Right ventricle myocardium (tissue), 1 donor: Measurements from ENCODE around the genes RAB3IL1, FTH1 and SCGB1D2.

- PRO-cap, 2 experiments: no peak in any of the 2 experiments
Measured at GRCh38 chr11:61834304-61834988, 6.3 kb downstream of the FADS2 start.

GRCh38 chr11:61842140-61842684, 14.1 kb downstream of the FADS2 start:
- PRO-cap, 2 experiments: peak in 2 of 2 experiments; most common plus-strand start chr11:61842303 (in 2); most common minus-strand start chr11:61842208 (in 2)

GRCh38 chr11:61861469-61862278, 29.7 kb downstream of the FADS3 start:
- PRO-cap, 2 experiments: no peak in any of the 2 experiments

DNA sequence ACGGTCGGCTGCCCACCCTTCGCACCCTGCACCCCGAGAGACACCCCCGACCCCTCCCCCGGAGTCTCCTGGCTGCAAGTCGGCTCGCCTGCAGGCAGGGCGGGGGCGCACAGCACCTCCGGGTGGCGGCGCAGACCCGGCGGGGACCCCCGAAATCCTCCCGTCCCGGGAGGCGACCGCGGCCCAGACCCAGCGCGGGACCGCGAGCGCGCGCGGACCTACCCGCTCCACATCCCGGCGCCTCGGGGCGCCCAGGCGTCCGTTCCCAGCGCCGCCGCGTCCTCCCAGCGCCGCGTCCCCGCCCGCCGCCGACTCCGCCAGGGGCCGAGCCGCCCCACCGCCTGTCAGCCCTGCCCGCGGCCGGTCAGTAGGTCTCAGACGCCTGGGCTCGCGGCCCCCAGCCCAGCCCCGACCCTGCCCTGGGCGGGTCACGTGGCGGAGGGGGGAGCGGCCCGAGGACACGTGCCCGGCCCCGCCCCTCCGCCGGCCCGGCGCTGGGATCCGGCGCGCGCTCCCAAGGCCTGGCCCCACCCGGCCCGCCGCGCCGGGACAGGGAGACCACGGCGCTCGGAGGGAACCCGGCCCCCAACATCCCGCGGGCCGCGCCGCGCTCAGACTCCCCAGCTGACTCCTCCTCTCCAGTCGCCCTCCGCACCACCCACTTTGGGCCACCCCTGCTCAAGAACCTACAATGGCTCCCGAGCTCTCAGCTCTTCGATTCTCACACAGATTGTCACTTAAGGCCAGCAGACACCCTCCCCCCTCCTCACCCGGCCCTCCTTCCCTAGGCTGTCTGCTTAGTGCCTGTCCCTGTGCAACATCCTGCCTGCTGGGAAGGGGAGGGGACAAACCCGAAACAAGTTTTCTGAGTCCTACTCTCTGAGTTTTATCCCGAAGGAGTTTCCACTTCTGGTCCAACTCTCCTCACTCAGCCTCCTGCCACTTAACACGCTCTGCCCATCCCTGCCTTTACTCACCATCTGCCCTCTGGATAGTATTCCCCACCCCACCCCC, at the start of gene RAB3IL1:
TSS of gene RAB3IL1 (minus strand) at position 432 of the 1,014 bp plus-strand sequence.
- PRO-cap, 2 experiments: peak in 2 of 2 experiments; most common plus-strand start position 530 of the sequence (in 2); most common minus-strand start position 362 of the sequence (in 1)

DNA sequence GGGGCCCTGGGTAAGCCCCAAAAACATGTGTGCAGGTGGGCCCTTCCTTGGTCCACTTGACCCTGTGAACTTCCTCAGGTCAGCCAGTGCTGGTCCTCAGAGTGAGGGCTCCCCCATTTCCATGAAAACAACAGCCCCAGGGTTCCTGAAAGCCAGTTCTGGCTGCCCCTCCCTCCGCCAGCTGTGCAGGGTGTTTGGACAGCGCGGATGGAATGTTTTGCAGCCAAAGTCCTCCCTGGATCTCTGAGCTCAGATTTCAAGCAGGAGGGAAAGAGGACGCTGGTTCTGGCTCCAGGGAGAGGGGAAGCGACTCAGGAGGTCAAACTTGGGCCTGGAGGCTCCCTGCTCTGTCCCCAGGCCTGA, 6.2 kb upstream of the RAB3IL1 start:
- PRO-cap, 2 experiments: peak in 2 of 2 experiments; most common plus-strand start position 252 of the sequence (in 2); most common minus-strand start position 123 of the sequence (in 1)

DNA sequence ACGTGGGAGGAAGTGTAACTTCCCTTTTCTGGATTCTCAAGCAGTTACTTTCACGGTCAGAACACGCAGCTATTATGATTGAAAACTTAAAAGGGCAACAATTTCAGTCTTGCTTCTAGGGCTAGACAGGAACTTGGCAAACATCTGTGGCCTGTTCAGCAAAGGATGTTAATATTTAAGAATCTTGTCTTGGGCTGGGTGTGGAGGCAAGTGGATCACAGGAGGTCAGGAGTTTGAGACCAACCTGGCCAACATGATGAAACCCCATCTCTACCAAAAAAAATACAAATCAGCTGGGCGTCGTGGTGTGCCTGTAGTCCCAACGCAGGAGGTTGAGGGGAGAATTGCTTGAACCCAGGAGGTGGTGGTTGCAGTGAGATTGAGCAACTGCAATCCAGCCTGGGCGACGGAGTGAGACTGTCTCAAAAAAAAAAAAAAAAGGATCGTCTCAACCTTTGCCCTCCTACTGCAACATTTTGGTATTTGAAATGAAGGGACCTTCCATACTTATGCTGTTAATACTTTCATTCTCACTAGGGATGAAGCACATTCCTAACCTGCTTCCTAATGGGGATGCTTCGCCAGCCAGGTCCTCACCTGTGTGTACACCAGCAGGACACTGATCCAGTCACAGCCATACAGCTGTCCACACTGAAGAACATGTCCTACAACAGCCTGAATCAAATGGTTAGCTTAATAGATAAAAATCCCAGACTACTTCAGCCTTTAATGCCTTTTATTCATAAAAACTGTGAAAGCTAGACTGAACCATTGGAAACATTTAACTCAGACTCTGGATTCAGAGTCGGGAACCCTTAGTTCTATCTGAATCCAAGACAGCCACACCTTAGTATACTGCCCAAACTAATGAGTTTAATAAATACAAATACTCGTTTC, 3.6 kb downstream of the FTH1 start:
- PRO-cap, 2 experiments: peak in 1 of 2 experiments; most common minus-strand start position 331 of the sequence (in 1)

- PRO-cap, 2 experiments: no peak in any of the 2 experiments
Measured at GRCh38 chr11:61966433-61966607, 1.1 kb downstream of the FTH1 start.

DNA sequence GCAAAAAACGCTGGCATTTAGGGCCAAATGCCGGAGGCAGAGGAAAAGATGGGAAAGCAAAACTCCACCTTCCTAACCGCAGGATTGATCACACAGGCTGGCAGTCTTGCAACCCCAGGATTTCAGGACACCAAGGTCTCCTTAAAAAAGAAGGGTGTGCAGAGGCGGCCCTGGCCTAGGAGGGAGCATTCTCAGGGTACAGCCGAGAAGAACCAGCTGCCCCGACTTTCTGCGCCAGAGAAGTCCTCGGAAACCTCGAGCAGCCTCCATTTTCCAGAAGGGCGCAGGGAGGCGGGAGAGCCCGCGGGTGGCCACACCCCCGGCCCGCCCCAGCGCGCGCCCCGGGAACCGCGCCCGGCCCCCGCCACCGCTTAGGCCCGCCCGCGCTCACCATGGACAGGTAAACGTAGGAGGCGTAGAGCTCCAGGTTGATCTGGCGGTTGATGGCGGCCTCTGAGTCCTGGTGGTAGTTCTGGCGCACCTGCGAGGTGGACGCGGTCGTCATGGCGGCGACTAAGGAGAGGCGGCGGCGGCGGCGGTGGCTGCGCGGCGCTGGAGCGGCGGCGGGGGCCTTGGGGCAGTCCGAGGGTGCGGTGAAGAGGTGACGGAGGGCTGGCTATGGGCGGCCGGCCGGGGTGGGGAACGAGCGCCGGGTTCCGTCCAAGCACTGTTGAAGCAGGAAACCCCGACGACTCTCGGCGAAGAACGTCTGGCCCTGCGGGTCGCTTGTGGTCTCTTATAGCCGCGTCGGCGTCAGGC, at the start of gene FTH1:
TSS of gene FTH1 (minus strand) at position 714 of the 759 bp plus-strand sequence.
- PRO-cap, 2 experiments: peak in 2 of 2 experiments; most common plus-strand start position 374 of the sequence (in 2); most common minus-strand start position 283 of the sequence (in 2)

DNA sequence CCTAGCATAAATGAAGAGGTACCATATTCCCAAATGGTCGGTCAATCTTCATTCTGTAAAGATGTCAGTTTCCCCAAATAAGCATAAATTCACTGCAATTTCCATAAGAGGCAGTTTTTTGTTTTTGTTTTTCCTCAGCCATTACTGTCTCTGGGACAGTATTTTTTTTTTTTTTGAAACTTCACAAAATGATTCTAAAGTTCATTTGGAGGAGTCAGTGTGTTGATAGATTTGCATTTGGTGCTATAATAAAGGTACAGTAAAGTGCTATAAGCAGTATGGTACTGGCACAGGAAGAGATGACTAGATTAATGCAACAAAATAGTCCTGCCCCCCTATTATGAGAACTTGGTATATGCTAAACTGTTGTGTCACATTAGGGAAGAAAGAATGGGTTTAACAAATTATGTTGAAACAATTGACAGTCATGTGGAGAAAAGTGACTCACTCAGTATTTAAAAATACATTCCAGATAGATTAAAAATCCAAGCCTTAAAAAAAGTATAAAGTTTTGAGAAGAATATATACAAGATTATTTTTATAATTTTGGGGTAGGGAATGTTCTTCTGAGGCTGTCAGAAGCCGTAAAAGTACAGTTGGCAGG, 2.6 kb upstream of the FTH1 start:
- PRO-cap, 2 experiments: no peak in any of the 2 experiments

DNA sequence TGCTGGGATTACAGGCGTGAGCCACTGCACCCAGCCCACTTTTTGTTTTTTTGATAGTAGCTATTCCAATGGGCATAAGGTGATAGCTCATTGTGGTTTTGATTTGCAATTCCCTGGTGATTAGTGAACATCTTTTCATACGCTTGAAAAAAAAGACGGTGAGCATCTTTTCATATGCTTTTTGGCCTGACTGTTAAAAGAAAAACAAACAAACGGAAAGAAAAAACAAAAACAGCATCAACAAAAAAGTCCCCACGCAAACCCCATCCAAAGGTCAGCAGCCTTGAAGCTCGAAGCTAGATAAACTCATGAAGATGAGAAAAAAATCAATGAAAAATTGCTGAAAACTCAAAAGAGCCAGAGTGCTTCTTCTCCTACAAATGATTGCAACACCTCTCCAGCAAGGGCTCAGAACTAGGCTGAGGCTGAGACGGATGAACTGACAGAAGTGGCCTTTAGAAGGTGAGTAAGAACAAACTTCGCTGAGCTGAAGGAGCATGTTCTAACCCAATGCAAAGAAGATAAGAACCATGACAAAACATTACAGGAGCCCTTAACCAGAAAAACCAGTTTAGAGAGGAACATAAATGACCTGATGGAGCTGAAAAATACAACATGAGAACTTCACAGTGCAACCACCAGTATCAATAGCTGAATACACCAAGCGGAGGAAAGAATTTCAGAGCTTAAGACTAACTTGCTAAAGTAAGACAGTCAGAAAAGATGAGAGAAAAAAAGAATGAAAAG, 18.4 kb upstream of the FTH1 start:
- PRO-cap, 2 experiments: no peak in any of the 2 experiments

GRCh38 chr11:62140751-62141500, 17.1 kb downstream of the INCENP start:
- PRO-cap, 2 experiments: no peak in any of the 2 experiments

DNA sequence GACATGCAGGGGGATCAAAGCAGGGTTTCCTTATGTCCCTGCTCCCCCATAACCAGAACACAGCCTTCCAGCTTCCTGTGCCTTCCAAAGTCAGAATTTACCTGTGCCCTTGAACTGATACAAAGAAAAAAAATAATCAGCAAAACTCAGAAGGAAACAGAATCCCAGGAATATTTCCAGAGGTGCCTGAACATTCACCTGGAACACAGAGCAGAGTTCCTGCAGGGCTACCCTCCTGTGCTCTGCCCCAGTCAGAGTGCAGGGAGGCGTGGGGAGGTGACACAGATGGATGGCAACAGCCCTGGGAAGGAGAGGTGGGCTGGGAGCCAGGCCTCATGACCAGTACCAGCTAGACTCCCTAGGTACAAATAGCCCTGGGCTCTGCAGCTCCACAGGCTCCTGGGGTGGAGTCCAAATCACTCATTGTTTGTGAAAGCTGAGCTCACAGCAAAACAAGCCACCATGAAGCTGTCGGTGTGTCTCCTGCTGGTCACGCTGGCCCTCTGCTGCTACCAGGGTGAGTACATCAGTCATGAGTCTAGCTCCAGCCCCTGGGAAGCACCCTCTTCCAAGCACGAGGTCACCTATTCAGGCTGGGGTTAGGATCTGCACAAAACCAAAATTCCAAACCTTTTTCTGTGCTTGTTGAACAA, at the start of gene SCGB1D2:
TSS of gene SCGB1D2 (plus strand) at position 394 of the 653 bp plus-strand sequence.
- PRO-cap, 2 experiments: no peak in any of the 2 experiments

- PRO-cap, 2 experiments: no peak in any of the 2 experiments
Measured at GRCh38 chr11:62360574-62361040, 23.4 kb downstream of the ASRGL1 start.

DNA sequence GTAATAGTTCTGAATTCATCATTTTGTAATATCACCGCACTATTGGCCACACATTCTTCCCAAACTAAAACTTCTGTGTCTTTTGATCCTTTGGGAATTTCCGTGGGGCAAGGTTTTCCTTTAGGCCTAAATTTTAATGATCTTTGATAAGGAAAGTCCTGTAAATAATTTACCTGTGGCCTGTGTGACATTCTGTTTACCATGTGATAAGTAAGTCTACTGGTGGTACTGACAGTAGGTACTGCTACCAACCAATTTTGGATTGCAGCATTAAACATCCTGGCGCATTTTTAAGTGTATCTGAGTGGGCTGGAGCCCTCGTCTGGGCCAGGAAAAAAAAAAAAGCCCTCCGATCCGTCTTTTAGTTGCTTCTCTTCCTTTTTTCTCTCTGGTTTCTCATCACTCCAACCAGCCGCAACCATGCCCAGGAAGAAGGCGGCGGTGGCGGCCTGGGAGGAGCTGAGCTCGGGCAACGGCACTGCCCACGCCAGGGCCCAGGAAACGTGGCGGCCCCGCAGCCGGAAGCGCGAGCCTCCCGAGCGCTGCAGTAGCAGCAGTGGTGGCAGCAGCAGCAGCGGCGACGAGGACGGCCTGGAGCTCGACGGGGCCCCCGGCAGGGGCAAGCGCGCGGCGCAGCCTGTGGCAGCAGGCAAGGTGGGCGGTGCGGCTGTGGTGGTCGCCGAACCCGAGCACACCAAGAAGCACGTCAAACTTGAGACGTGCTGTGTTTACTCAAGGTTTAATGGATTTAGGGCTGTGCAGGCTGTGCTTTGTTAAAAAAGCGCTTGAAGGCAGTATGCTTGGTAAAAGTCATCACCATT, 33.7 kb downstream of the ASRGL1 start:
- PRO-cap, 2 experiments: no peak in any of the 2 experiments

- PRO-cap, 2 experiments: no peak in any of the 2 experiments
Measured at GRCh38 chr11:62399067-62399492, 19.8 kb upstream of the SCGB1A1 start.

DNA sequence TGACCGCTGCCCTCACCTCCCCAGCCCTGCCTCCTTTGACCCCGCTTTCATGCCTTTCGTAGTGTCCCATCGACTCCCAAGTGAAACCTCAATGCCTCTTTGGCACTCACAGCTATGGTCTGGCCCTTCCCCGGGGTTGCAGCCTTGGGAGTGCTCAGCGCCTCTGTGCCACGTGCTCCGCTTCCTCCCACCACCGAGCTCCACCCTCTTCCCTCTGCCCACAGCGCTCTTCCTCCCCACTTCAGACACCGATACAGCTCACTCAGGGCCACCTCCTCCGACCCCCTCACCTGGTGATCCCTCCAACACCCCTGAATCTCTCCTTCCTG, 16.6 kb upstream of the SCGB1A1 start:
- PRO-cap, 2 experiments: peak in 2 of 2 experiments; most common plus-strand start position 244 of the sequence (in 2); most common minus-strand start position 121 of the sequence (in 2)

- PRO-cap, 2 experiments: no peak in any of the 2 experiments
Measured at GRCh38 chr11:62422161-62422473, 3.3 kb downstream of the SCGB1A1 start.

GRCh38 chr11:62501412-62501919, 45.1 kb downstream of the AHNAK start:
- PRO-cap, 2 experiments: peak in 2 of 2 experiments; most common plus-strand start chr11:62501738 (in 2); most common minus-strand start chr11:62501663 (in 1)

- PRO-cap, 2 experiments: peak in 1 of 2 experiments; most common minus-strand start chr11:62612376 (in 1)
Measured at GRCh38 chr11:62612064-62612411, 537 bp downstream of the EML3 start.

DNA sequence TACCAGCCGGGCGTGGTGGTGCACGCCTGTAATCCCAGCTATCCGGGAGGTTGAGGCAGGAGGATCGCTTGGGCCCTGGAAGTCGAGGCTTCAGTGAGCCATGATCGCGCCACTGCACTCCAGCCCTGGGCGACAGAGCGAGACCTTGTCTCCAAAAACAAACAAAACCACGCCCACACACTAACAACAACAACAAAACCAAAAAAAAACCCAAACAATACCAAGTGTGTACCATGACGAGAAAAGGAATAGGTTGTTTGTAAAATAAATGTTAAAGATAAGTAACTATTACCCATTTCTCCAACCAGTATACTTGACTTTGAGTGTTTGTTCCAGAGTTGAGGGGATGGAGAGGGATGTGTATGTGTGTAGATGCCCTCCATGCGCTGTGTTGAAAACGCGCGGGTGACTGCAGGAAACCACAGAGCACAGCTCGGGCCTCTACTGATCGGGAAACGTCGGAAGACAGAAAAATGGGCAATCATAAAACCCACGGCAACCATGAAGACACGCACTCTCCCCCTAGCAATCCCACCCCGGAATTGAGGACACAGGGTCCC, 445 bp upstream of the UQCC3 start:
- PRO-cap, 2 experiments: no peak in any of the 2 experiments